AG09309 (cell line): Measurements from ENCODE around the gene TECRL.

DNA sequence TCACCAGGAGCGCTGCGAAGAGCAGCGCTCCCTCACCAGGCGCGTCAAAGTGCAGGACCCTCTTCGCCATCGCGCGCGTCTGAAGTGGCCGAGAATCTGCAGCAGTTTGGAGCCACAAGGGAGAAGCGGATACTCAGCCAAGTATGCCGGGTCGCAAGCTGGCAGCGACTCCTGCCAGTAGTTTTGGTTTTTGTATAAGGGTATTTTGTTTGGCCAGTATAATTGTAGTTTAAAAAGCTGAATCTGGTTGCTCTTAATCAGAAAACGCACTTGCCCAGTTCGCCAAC is 462 bp upstream of the KDR start:
- RRBS = no CpG with 5 or more reads among the region's 17 CpGs

DNA sequence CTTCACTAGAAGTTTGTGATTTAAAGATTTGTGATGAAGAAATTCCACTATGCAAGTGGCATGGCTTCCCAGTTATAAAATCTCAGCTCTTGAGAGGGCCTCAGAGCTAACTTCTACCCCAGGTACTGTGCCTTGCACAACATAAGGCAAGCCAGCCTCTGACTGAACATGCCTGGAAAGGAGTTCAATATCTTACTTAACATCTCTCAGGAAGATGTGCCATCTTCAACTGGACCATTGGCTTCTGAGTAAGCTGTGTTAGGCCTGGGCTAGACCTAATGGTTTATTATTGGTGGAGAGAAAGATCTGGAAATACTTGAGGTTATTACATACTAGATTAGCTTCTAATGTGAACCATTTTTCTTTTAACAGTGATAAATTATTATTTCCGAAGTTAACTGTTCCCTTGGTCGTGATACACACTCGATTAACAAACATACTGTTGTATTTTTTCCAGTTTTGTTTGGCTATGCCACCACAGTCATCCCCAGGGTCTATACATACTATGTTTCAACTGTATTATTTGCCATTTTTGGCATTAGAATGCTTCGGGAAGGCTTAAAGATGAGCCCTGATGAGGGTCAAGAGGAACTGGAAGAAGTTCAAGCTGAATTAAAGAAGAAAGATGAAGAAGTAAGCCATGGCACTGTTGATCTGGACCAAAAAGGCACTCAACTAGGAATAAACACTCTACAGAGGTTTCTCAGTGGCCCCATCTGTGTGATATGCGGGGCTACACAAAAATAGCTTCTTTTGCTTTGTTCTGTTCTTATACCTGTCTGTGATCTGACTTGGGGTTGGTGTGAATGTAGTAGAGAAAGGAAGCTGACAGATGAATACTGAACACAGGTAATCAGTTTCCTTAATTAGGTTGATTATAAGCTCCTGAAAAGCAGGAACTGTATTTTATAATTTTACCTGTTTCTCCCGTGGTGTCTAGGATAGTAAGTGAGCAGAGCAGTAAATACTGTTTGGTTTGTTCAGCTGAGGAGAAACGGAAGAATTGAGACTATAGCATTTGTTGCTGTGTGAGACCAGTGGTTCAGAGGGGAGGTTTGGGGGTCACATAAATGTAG is 21.2 kb downstream of the TMEM165 start:
- RRBS = no CpG with 5 or more reads among the region's 7 CpGs

GRCh38 chr4:55417691-55418101 is 21.9 kb downstream of the TMEM165 start:
- RRBS = no CpG with 5 or more reads among the region's 5 CpGs

DNA sequence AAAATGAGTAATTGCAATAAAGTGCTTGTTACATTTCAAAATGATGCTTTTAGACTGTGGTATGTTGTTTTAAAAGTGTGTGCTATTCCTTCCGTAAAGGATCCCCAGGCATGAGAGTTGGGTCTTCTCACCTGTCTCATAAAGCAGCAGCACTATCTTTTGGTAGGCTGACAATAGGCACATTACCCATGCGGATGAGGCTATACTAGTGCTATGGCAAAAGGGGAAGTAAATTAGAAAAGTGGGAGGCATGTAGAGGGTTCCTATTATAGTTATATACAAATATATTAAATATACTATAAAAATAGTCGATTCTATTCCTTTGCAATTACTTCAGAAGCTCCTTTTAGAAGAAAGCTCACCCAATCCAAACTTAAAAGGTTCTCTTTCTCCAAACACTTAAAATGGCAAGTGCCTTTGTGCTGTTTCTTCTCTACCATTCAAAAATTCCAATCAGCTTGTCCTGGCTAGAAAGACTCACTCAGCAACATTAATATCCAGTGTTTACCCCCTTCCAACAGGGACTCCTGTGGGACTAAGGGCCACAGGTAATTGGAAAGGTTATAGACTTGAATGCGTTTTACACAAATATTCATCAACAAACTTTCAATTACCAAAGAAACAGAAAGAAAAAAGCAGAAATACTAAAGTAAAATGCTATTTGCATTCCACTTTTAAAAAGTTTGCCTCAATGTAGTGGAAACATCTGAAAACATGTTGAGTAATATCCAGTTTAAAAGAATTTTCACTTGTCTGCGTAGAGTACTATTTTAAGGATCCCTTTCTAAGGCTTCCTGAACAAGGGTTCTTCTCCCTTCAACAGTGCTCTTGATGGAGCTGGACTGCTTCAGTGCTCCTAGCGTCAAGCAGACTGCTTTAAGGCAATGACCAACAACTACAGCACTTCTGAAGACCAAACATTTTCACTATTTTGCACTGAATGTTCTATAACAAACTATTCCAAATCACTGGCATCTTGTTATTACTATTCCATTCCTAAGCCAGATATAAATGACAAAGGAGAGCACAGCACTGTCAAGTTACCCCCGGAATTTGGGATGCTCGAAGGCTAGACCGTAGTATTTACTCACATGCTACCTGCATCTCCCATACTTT is 35.7 kb downstream of the TMEM165 start:
- RRBS = no CpG with 5 or more reads among the region's 9 CpGs

DNA sequence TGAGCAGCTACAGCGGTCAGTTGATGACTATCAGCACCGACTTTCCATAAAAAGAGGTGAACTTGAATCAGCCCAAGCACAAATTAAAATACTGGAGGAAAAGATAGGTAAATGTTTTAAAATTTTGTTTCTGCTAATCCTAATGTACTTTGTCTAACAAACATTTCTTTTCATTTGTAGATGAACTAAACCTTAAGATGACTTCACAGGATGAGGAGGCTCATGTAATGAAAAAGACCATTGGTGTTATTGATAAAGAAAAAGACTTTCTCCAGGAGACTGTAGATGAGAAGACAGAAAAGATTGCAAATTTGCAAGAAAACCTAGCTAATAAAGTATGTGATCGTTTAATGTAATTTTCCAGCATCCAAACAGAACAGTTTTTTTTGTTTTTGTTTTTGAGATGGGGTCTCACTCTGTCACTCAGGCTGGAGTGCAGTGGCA is 49.6 kb upstream of the CRACD start:
- RRBS = no CpG with 5 or more reads among the region's 3 CpGs

GRCh38 chr4:56212637-56213180 is 163.8 kb downstream of the CRACD start:
- RRBS = no CpG with 5 or more reads among the region's 2 CpGs

DNA sequence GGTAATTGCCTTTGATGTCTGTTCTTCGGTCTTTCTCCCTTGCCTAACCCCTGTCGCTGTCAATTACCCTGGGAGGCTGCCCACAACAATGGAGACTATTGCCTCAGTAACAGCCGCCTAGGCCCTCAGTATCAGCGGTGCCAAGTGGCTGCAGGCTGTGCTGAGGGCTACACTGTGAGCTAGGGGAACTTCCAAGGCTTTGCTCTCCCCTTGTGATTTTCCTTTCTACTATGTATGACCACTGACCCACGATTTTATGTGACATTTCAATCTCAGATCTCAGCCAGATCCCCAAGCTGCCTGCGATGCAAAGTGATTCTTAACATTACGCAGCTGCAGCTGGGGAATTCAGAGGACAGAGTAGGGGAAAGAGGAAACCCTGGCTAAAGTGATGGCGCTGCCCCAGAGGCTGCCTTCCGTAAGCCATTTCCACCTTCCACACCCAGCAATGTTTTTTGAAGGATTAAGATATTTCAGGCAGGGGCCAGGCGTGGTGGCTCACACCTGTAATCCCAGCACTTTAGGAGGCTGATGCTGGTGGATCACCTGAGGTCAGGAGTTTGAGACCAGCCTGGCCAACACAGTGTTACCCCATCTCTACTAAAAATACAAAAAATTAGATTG is 36.1 kb upstream of the REST start:
- RRBS = no CpG with 5 or more reads among the region's 10 CpGs

GRCh38 chr4:56929851-56930817 is 22.4 kb downstream of the REST start:
- RRBS = no CpG with 5 or more reads among the region's 10 CpGs

DNA sequence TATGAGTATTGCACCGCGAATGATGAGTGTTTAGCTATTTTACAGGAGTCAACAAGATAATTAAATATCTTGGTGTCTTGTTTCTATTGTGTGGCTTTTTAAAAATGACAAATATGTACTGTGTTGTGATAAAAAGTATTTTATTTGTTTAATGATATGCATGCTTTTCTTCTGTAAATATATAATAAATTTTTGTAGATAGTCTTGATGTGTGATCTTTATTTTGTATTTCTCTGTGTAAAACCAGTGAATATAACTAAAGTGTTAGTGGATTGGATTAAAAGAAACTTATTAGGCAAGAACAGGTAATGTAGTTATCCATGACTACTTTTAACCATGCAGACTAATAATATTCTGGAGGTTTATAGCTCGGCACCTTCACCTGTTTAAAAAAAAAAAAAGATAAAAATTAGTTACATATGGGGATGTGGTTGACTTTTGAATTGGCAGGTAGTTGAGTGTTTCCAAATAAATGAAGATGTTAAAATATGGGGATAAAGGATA is 52.3 kb downstream of the POLR2B start:
- RRBS = no CpG with 5 or more reads among the region's 3 CpGs

DNA sequence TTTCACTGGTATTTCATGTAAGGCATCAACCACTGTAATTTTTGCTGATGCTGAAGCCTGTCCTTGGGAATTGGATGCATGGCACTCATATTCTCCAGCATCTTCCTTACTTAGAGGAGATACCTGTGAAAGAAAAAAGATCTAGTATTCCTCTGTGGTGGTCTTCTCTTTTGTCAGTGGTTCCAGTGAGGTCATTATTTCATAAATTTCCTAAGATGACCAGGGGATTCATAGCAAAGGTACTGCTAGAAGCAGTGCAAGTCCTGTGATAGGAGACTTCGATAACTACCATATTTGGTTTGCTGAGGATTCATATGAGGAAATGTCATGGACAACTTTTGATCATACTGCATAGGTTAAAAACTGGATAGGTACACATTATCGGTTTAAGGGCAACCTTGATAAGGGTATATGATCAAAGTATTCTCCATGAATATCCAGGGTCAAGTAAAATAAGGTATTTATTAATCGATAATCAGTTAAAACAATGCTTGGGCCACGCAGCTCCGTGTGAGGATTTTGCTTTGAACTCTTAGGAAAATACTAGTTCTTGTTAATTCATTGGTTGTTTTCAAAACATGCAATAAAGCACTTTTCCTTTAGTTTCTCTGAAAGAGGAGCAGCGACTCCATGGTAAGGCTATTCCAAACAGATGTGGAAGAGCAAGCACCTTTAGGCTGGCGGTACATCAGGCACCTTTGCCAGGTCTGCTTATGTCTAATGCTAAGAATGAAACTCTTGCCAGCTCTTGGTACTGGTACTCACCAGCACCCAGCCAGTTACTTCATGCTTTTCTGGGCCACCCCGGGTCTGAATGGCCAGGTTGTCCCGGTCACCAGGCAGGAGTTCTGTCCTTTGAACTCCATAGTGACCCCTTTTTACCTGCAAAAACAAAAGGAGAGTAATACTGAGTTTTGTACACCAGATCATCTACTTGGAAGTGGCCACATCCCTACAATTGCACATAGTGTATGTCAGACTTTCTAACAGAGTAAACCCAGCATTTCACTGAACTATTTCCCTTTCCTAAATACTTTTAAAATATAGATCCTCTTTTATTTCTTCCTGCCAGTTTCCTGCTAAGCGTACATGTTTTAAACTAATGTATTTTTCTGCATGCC is 54.1 kb downstream of the POLR2B start:
- RRBS = no CpG with 5 or more reads among the region's 10 CpGs

GRCh38 chr4:57076055-57076738 is 34.0 kb downstream of the IGFBP7 start:
- RRBS = no CpG with 5 or more reads among the region's 8 CpGs

- RRBS = 5% methylated on average over 12 of the region's 40 CpGs
Measured at GRCh38 chr4:61200817-61201177, 671 bp downstream of the ADGRL3 start.

- RRBS = no CpG with 5 or more reads among the region's 8 CpGs
Measured at GRCh38 chr4:64408915-64409916, at the start of gene TECRL. Gene TECRL (minus strand): TSS chr4:64409450.

DNA sequence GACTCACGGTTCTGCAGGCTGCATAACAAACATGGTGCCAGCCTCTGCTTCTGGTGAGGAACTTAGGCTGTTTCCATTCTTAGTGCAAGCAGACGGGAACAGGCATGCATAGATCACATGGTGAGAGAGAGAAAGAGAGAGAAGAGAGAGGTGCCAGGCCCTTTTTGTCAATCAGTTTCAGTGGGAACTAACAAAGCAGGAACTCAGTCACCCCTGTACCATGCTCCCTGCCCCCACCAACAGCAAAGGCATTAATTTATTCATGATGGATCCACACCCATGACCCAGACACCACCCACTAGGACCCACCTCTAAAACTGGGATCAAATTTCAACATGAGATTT is 615.0 kb upstream of the TECRL start:
- RRBS = no CpG with 5 or more reads among the region's 2 CpGs

DNA sequence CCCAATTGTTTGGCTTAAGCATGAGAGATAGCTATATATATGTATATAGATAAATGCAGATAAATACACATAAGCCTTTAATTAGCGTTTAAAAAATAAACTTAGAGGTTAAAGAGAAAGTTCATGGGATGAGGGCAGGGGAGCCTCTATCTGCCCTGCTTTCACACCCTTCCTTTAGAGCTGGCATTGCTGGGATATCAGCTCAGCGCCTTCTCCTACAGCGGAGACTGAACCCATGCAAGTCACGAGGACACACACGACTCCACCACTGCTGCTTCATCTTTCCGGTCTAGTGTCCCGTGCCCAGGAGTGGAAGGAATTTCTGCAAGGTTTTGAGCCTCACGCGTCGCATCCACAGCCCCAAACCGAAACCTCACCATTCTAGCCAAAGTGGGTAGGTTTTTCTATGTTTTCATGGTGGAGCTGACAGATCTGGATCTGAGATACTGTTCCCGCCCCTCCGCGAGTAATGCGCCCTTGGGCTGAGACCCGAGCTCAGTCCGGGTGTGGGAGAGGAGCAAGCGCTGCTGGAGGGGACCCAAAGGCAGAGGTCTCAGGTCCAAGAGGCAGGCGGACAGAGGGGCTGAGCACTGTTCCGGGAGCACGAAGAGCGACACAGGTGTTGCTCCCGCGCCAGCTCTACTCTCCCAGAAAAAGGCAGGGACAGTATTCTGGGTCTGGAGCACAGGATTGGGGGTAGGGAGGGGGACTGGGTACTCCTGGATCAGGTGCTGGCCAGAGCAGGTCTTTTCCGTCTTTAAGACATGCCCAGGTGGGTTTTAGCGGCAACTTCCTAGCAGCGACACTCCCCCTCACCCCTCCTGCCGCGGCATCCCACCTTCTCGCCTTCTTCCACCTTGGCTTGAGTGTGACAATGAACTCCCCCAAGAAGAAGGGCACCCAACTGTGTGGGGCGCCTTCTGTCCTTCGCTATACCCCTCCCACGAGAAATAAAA is 2.0 kb downstream of the EPHA5 start:
- RRBS = 18% methylated on average over 4 of the region's 33 CpGs

- RRBS = no CpG with 5 or more reads among the region's 7 CpGs
Measured at GRCh38 chr4:68323915-68324401, 25.9 kb downstream of the YTHDC1 start.

- RRBS = no CpG with 5 or more reads among the region's 5 CpGs
Measured at GRCh38 chr4:68568112-68568804, 7.9 kb downstream of the UGT2B17 start.

GRCh38 chr4:68575883-68576265 is 248 bp downstream of the UGT2B17 start:
- RRBS = no CpG with 5 or more reads among the region's 9 CpGs

- RRBS = no CpG with 5 or more reads among the region's 1 CpG
Measured at GRCh38 chr4:68815657-68815816, 257 bp upstream of the UGT2B10 start.

DNA sequence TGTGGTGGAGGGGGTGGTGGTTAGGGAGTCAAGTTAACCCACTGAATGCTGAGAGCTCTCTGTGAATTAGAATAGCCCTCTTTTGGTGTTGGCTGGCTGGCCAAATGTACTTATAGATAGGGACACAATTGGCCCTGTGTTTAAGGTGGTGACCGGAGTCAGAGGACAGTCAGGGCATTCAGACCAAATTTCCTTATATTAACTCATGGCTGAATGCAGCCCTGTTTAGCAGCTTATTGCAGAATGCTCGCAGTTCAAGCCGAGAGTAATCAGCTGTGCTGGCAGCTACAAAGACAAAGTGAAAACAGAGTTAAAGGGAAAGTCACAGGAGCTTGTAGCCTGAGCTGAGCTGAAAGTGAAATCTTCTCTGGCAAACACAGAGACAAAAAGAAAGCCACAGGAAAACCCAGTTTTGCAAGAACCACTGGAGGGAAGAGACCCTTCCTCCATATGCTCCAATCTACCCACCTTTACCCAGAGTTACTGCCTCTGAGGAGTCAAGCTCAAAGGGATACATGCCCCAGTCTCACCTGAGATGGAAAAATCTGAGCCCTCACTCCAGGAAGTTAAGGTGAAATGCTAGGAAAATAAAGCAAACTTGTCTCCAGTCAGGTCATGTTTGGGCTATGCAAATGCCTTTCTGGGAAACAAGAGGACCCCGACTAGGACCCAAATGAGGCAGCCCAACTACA is 38.3 kb upstream of the UGT2B7 start:
- RRBS = no CpG with 5 or more reads among the region's 4 CpGs